ENCODE measurements around the genes OR6C75, OR6C70, METTL7B, RPS26 and ZC3H10.

DNA sequence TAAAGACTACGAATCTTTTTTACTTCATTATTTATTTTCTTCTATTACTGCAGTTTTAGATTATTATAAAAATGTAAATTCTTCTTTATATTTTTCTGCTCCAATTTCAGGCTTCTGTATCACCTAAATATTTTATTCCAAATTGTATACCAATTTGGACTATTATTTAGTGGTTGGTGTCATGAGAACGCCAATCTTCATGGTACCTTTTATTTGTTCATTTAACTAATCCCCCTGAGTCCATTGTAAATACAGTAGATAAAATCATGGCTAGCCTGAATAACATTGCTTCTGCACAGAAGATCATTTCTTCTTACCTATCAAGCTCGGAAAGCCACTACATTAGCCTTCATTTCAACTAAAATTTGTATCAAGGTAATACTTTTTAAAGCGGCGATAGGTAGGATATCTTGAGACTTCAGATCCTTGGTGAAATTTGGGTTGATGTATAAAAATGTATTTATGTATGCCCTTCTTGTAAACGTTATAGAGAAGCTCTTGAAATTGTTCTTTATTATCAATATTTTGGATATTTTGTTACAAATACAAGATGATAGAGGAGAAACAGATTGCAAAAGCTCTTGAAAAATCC lies at the start of gene OR6C75:
TSS of gene OR6C75 (plus strand) at position 326 of the 592 bp plus-strand sequence.
- PRO-cap = no peak

DNA sequence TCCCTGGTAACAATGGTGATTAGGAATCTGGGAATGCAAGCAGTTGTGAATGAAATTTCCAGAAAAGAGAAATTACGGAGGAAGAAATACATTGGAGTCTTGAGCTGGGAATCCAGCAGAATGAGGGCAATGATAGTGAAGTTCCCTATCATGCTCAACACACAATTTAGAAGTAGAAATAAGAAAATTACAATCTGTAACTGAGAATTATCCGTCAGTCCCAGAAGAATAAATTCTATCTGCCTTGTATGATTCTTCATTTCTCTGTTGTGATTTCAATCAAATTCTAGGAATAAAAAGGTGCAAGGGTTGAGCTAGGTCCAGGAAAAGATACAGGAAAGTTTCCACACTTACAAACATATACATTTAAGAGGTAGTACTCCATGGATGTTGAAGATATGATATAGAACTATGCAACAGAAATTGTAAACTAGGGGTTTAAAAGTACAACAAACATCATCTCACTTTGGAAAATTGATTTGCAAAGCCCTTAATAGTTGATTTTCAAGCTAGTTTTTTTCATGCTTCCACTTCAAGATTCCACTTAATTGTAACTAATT lies at the start of gene OR6C70:
TSS of gene OR6C70 (minus strand) at position 260 of the 560 bp plus-strand sequence.
- PRO-cap = no peak

- PRO-cap = no peak
Observed at GRCh38 chr12:55642623-55643015, 5.9 kb downstream of the OR10P1 start.

- PRO-cap = no peak
Observed at GRCh38 chr12:55680850-55682010, at the start of gene METTL7B. TSS of gene METTL7B (plus strand) at chr12:55681736.

GRCh38 chr12:55696664-55697383 lies 10.9 kb downstream of the ITGA7 start:
- PRO-cap = no peak

DNA sequence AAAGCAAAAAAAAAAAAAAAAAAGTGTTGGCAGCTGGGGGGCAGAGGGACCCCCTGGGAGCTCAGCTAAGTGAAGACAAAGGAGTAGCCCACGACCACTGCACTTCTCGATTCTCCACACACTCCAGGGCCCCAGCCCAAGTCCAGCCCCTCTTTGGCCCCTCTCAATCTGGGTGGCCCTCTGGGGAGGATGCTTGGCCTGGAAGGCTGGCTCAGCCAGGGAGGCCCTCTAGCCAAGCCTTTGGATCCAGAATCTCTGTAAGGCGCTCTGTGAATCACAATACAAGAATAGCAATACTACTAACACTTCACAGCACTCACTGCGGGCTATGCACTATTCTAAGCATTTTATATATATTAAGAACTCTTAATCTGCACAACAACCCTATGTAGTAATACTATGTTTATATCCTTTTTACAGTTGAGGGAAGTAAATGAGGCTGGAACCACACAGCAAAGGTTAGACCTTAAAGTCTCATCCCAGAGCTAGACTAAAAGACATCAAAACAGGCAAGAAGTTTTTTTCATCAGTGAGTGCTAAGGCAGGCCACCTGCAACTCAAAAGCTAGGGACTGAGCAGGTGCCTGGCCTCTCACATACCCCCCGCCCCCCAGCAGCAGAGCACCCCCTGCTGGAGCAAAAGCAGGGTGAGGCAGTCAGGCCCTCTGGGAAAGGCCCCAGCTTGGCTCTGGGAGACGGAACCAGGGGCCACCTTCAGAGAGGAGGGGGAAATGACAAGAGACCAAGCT lies 2.2 kb downstream of the ITGA7 start:
- PRO-cap = no peak

DNA sequence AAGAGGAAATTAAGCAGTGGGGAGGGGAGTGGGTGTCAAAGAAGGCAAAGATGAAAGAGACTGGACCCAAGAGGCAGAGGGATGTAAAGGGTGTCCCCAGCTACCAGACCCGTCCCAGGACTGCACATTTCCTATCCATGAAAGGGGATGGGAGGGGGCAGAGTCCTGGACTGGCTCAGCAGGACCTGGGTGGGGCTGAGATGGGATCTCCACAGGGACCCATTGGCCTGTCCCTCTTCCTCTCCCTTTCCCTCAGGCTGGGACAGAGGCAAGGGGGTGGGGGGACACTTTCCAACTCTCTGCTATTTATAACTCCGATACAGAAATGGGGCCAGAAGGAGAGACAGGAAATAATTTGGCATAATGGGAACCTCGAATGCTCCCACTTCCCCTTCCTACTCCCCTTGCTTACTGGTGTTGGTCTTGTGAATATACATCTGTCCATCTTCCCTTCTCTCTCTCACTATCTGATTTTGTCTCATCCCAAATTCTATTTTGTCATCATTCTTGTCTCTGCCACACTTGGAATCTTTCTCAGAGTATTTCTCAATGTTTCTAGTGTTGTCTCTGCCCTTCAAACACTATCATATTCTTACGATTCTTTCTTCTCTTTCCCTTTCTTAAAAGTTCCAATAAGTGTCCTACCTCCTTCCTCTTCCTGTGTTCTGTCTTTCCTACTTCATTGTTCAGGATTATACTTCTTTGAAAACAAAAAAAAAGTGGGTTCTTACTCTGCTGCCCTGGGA lies 1.1 kb upstream of the ITGA7 start:
- PRO-cap = no peak

DNA sequence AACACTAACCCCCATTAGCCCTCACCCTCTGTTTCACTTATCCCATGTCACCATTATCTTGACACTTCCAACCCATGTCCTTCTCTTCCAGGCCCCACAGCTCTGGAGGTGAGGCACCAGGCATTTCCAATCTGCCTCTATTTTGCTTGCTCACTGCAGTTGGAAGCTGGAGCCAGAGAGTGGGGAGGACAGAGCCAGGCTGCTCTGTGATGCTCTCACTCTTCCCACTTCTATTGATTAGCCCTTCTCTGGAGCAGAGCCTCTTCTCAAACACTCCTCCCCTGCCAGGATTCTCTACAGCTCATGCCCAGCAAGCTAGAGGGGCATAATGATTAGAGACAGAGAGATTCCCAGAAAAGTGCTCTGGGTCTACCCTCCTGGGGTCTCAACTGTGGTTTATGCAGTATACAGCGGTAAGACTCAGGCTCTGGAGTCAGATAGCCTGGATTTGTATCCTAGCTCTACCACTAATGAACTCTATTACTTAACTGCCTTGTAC lies 2.8 kb upstream of the BLOC1S1 start:
- PRO-cap = no peak

- PRO-cap = no peak
Observed at GRCh38 chr12:55750583-55751663, 8.0 kb downstream of the GDF11 start.

DNA sequence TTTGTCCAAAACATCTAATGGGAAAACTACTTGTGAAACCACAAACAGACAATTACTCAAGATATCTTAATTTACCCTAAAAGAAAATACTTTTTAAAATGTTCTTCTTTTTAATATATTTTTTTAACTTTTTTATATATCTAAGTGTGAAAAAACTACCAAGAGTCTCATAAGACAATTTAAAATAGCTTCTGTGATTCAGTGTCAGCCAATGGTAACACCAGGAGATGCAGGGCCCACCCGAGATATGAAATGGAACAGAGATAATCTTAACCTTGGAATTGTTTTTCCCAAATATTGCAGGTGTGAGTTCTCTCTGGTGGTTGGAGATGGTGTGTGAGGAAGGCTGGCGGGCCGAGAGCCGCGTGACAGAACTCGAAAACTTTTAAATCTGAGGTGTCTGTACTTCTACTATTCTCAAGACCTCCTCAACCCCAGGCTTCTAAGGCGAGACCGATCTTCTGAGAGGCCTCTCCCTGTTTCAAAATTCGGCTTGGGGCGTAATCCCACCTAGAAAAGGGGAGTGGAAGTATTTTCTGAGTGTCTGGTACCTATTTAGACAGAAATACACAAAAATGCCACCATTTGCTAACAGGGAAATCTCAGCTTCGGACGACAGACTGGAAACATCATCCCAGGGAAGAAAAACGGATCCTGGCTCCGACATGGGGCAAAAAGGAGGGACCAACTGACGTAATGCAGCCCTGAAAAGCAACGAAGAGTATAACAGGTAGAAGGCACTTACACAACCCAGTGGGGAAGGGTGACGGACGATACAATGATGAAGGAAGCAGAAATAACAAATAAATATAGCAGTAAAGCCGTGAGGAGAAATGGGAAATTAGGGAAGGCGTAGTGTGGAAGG lies 632 bp downstream of the SARNP start:
- PRO-cap = no peak

GRCh38 chr12:55926198-55926707 lies 1.4 kb downstream of the PYM1 start:
- PRO-cap = no peak

DNA sequence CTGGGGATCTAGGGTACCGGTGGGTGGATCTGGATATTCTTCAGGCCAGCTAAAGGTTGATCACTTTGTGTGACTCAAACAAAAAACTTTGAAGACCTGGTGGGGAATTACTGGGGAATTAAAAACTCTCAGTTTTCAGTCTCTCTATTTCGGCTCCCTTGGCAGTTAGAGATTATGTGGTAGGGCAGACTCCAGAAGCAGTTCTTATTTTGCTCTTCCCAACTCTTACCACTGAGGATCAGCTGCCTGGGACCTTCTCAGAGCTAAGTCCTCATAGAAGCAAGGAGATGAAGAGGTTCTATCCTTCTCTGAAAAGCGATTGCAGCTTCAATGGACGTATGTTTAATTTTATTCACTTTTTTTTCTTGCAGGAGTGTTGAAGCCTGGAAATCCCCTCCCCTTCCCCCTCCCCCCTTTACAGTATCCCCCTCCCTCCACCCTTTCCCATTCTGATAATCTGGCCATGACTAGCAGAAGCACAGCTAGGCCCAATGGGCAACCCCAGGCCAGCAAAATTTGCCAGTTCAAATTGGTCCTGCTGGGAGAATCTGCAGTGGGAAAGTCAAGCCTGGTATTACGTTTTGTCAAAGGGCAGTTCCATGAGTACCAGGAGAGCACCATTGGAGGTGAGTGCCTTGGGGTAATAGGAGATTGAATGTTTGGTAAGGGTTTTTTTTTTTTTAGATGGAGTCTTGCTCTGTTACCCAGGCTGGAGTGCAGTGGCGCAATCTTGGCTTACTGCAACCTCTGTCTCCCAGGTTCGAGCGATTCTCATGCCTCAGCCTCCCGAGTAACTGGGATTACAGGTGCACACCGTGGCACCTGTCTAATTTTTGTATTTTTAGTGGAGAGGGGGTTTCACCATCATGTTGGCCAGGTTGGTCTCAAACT lies 10.3 kb upstream of the SUOX start:
- PRO-cap = no peak

GRCh38 chr12:55992553-55993242 lies 4.4 kb upstream of the SUOX start:
- PRO-cap = no peak

DNA sequence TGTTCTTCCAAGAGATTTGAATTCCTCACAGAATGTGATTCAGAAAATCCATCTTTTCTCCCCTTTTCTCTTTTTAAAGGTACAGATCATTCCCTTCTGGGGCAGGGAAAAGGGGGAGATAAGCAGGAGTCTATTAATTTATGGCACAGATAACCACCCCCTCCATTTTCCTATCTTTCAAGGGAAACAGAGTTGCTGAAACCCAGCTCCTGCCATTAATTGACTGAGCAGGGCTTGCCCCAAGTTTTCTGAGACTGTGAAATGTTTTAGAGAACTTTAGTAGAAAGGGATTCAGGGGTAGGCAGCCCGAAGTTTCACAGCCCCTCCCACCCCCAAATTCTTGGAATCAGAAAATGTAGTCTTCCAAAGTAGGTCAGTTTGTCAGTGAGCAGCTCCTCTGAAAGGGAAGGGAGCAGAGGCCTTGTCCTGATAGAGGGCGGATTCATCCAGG lies 616 bp upstream of the IKZF4 start:
- PRO-cap = unidirectional peak, plus-strand start at position 375 of the sequence

DNA sequence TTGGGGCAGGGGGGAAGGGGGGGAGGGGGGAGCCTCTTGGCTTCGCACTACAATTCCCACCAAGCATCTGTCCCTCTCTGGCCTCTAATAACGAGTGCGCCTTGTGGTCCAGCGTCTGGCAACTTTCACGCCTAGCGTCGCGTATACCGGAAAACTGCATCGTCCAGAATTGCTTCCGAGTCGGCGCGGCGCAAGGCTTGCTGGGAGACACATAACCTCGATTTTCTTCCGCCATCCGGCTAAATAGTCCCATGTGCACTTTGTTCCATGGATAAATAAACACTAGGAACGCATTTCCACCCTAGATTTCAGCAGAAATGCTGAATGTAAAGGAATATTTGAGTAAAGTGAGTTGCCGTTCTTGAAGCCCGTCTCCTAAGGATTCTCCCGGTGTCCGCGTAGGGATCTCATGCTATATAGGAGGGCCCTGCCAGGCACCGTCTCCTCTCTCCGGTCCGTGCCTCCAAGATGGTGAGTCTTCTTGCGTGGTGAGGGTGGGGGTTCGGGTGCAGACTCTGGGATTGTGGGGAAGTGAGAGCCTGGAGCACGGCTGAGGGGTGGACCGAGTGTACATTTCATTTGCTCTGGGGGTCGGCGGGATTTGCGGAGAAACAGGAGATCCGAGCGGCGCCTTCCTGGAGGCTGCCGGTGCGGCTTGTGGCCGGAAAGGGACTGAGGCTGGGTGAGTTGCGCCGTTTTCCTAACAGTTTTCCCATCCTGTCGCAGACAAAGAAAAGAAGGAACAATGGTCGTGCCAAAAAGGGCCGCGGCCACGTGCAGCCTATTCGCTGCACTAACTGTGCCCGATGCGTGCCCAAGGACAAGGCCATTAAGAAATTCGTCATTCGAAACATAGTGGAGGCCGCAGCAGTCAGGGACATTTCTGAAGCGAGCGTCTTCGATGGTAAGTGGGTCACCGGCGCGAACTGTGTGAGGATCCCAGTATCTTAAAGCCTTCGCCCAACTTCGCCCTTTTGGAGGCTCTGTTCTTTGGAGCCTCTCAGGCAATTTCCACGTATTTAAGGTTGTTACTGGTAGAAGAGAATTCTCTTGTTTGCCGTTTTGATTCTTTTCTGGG lies at the start of gene RPS26:
TSS of gene RPS26 (plus strand) at position 220 of the 1,078 bp plus-strand sequence.
- PRO-cap = bidirectional peak, plus-strand start at position 448 of the sequence, minus-strand start at position 99 of the sequence

DNA sequence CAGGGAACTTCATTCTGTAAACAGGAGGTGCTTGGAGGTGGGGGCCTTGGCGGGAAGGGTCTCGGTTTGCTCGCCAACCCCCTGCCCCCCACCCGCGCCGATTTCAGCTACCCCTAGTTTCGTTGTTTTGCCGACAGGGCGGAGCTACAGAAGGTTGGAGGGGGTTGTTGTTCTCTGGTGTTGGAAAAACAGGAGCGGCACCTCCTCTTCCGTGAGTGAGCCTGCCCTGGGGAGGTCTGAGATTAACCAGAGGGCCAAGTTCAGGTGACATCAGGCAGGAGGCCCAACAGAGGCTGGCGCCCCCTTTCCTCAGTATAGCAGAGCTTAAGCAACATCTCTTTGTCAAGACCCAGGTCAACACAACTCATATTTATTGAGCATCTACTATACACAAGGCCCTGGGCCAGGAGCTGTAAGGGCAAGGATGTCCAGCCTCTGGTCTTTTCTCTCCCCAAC lies 753 bp downstream of the ERBB3 start:
- PRO-cap = no peak

DNA sequence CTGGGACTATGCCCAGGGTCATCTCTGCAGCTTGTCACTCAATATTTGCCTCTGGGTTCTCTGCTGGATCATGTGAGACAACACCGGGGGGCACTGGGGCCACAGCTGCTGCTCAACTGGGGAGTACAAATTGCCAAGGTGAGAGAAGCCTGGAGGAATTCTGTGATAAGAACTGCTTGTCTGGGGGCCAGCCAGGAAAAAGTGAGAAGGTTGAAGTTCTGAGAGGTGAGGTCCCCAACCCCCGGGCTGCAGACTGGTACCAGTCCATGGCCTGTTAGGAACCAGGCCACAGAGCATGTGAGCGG lies 7.3 kb upstream of the PA2G4 start:
- PRO-cap = no peak

DNA sequence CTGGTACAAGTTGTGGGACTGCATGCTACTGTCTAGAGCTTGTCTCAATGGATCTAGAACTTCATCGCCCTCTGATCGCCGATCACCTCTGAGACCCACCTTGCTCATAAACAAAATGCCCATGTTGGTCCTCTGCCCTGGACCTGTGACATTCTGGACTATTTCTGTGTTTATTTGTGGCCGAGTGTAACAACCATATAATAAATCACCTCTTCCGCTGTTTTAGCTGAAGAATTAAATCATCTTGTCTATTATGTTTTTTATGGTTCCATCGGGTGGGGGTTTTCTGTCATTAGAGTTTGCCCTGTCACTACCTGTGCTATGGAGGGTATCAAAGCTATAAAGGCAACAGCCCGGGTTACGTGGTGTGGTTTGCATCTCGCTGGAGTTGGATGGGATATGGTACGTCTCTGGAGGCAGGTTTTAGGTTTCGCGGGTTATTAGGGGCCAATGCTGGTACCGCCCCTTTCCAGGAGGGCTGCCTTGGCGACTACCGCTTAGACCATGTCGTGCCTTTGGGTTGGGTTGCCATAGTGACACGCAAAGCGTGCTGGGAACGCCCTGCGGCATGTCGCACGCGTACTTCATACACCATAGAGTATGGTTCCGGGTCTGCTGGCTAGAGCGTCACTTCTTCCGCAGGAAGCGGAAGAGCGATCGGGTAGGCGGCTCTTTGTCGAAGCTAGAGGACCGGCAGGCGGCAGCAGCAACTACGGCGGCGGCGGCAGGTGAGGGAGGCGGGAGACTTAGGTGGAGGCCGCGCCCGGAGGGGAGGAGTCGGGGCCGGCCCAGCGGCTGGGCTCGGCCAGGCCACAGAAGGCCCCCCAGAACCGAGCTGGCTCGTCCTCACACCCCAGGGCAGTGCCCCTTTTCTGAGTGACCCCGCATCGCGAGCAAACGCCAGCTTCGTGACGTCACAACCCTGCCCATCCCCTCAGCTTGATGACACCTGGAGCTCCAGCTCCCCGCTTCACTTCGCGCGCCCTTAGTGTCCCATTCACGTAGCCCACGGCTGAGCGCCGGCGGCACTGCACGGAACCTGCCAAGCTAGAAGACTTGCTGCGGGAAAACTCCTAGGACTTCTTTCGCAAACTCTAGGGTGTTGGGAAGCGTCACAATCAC lies at the start of gene ZC3H10:
TSS of gene ZC3H10 (plus strand) at position 676 of the 1,122 bp plus-strand sequence.
- PRO-cap = bidirectional peak, plus-strand start at position 676 of the sequence, minus-strand start at position 413 of the sequence

GRCh38 chr12:56334080-56334882 lies 481 bp upstream of the PAN2 start:
- PRO-cap = bidirectional peak, plus-strand start at chr12:56334161, minus-strand start at chr12:56333959; unidirectional peak, minus-strand start at chr12:56334550

- PRO-cap = no peak
Observed at GRCh38 chr12:56336419-56337024, 2.2 kb upstream of the IL23A start.

Measured in LUHMES (cell line).